Bronchus (tissue), 1 donor: ENCODE measurements around a stretch of chr11.

- PRO-cap = no peak
These were observed 3.4 kb downstream of the CLCF1 start for GRCh38 chr11:67369549-67370778.

- PRO-cap = bidirectional peak, plus-strand start at chr11:67409405, minus-strand start at chr11:67409299
These were observed 5.2 kb downstream of the TBC1D10C start for GRCh38 chr11:67408967-67409633.

GRCh38 chr11:67409635-67410540, 5.6 kb upstream of the CARNS1 start:
- PRO-cap = bidirectional peak, plus-strand start at chr11:67410330, minus-strand start at chr11:67410135

- PRO-cap = no peak
These were observed 4.8 kb upstream of the CARNS1 start for GRCh38 chr11:67410541-67411145.

- PRO-cap = bidirectional peak, plus-strand start at chr11:67437320, minus-strand start at chr11:67437155
These were observed 520 bp downstream of the PTPRCAP start for GRCh38 chr11:67436921-67437402.

DNA sequence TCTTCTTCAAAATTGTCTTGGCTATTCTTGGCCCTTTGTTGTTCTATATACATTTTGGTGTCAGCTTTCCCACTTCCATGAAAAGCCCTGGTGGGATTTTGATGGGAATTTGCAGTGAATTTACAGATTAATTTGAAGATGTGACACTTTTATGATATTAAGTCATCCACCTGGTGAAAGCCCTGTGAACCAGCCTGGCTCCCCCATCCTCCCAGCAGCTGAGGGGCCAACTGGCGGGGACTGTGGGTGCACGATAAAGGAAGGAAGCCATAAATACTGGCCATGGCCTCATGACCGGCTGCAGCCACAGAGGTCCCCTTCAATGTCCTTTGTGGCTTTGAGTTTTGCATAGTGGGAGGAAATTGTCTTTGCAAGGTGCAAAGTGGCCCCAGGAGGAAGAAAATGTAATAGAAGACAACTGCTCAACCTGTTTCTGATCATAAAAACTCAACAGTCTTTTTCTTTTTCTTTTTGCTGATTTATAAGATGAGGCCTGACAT, 6.4 kb upstream of the NDUFV1 start:
- PRO-cap = no peak

GRCh38 chr11:68002511-68003070, 1.3 kb downstream of the UNC93B1 start:
- PRO-cap = no peak

DNA sequence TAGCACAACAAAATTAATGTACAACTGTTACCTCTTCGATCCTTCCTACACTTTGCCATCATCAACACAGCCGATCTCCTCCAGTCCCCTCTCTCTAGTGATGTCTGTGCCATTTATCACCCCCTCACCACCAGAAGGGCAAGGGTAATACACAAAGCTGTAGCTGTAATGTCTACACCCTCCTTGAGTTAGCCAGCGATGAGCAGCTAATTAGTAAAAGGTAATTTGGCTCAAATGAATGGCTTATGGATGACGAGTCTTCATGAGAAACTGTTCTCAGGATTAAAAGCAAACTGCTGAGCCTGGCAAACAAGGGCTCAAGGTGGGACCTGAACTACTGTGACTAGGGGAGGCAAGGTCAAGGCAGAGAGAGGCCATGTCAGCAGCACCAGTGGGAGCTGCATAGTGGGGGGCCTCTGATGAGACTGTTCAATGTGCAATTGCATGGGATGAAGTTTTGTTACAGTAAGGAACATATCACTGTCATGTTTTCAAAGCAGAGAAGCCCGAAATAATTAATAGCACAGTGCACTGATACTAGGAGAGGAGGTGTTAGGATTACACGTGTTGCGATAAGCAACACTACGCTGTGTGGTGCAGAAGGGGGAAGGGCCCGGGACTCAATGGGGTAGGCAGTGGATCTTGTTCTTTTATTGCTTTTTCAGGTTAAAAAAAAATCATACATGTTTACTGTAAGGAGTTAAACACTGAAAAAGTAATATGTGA, 29.0 kb downstream of the TCIRG1 start:
- PRO-cap = no peak

DNA sequence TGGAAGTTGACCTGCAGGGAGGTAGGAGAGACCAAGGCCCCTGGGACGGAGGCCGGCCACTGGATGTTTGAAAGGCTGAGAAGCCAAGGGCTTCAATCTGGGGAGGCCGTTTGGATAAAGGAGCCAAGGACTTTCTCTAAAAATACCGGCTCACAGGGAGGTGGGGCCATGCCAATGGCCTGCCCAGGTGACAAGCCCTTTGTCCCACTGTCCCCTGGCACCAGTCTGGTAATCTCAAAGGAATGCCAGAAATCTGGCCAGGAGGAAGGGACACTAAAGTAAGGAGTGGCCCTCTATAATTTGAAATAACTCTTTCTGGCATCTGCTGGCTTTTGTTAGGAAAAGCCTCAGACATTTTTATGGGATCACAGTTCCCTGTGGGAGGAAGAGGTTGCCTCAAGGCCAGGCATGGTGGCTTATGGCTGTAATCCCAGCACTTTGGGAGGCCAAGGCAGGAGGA, 1.8 kb upstream of the CHKA start:
- PRO-cap = no peak

DNA sequence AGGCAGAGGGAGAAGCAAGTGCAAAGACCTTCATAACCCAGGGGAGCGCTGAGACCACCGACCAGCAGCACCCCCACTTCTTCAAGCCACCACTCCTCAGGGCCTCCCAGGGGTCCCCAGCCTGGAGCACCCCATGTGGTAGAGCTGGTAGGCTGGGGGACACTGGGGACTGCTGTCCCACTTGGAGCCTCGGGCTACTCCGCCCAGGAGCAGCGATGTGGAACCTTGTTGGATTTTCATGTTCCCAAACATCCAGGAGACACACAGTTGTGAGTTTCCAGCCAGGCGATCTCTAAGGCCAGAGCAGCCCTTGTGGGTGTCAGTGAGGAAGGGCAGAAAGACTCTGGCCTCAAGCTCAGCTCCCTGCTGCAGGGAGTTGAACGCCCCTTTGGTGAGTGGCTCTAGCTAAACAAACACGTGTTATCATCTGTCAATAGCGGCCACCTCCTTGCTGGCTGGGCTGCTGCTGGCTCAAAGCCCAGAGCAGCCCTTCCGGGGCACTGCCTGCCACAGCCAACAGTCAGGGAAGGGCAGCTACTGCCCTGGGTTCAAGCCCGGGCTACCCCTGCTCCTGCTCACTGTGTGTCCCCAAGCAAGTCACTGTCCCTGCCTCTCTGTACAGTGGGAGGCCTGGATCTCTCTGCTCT, 25.7 kb upstream of the CHKA start:
- PRO-cap = bidirectional peak, plus-strand start at position 481 of the sequence, minus-strand start at position 345 of the sequence

GRCh38 chr11:68211520-68212035, 1.5 kb downstream of the KMT5B start:
- PRO-cap = bidirectional peak, plus-strand start at chr11:68211769, minus-strand start at chr11:68211690

- PRO-cap = bidirectional peak, plus-strand start at chr11:68212862, minus-strand start at chr11:68212886
These were observed 624 bp downstream of the KMT5B start for GRCh38 chr11:68212354-68212990.

DNA sequence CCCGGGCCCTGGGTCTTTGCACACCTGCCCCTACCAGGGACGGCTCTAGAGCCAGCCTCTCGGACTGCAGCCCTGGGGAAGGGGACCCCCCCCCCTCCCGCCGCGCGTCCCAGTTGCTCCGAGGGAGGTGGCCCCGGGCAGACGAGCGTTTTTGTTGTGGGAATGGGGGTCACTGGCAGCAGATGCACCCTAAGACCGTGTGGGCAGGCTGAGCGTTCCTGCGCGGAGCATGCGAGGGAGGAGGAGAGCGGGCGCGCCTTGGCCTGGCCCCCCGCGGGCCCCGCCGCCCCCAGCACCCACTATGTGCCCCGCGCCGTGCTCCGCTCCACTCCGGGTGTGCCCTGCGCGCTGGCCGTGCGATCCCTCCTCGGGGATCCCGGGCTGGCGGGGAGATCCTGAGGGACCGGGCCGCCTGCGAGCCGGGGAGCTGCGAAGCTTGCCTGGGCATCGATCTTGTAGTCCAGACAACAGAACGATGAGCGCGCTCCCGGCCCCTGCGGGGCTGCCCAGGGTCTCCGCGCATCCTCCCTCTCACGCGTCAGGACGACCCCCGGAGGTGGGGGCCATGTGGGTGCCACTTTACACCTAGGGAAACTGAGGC, 1.1 kb upstream of the KMT5B start:
- PRO-cap = no peak

GRCh38 chr11:68266503-68266770, 5.3 kb downstream of the C11orf24 start:
- PRO-cap = no peak

- PRO-cap = no peak
These were observed 2.2 kb downstream of the C11orf24 start for GRCh38 chr11:68269492-68270011.

GRCh38 chr11:68347628-68348378, 35.4 kb downstream of the LRP5 start:
- PRO-cap = no peak

DNA sequence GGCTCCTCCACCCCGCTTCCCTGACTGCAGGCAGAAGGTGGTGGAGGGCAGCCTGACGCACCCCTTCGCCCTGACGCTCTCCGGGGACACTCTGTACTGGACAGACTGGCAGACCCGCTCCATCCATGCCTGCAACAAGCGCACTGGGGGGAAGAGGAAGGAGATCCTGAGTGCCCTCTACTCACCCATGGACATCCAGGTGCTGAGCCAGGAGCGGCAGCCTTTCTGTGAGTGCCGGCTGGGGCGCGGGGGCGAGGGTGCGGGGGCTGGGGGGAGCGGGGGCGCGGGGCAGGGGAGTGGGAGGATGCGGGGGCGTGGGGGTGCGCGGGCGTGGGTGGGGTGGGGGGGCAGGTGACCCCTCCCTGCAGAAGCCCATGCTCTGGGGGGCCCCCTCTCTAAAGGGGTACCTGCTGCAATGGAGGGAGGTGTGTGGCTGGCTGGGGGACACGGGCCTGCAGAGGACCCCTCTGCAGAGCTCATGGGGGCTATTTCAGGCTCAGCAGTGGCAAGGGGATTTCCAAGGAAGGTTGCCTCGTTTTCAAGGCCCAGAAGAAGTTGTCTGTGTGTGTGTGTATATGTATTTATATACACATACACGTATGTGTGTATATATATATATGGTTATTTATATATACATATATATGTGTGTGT, 51.5 kb downstream of the LRP5 start:
- PRO-cap = no peak

DNA sequence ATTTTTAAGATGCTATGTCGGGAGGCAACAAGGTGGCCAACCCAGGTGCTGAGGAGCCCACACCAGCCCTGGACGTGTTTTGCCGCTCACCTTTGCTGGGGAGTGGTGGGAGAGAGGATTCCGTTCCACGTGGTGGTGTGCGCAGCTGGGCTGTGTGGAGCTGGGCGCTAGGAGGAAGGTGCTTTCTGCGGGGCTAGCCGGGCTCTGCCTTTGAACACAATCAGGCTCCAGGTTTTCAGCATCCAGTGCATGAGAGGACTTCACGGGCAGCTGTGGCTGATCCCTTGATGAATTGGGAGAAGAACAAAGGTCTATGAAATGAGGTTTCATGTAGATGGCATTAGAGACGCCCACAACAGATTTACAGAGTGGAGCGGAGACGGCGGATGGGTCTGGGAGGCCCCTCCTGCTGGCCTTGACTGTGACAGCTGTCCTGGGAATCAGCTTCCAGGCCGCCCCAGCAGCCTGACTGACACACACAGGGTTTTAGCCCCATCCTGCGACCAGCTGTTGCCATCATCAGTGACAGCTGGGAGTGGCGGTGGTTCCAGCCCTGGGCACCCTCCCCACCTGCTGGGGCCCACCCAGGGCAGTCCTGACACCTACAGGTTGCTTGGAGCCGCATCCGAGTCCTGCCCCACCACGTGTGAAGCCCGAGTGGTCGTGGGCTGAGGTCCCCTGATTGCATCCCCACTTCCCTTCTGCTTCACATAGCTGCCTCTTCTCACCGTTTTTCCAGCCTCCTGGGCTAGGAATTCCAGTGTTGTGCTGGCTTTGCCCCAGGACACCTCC, 64.1 kb upstream of the PPP6R3 start:
- PRO-cap = no peak

DNA sequence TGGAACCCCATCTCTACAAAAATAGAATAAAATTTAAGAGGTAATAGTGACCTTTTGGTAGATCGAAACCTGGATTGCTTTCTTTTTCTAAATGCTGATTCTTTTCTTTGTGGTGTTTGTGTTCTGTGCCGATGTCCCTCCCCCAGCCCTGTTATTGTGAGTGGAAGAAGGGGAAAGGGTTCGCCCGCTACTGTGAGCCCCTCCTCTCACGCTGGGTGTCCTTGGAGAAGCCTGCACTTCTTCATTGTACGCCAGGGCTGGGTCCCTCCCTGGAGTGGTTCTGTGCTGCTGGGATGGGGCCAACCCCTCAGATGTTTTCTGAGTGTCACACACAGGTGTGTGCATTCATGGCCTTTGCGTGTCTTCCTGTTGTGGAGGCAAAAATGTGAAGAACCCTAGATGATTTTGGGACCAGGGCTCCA, 59.7 kb upstream of the PPP6R3 start:
- PRO-cap = no peak

DNA sequence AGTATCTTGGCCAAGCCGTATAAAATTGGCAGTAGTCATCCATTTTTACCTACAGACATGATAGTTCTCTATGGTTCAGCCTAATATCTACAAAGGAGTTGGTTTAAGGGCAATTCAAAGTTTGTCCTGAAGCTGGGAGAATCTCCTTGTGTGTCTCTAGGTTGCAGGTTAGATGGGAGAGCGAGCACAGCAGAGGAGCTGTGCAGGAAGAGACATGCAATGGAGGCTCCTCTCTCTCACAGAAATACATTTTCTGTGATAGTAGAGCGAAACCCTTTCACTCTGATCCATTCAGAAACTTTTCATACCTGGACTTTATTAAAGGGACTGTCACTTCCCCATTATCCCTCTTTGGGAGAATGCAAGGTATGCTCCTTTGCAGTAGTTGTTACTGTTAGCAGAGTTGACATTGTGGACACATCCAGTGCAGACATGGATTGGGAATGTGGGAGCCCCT, 91.6 kb downstream of the PPP6R3 start:
- PRO-cap = no peak